Caco-2 (cell line): ENCODE measurements around a stretch of chr10.

GRCh38 chr10:126315795-126316233 is 72.5 kb downstream of the ADAM12 start:
- PRO-cap, result no peak
- RRBS, result no CpG with 5 or more reads among the region's 8 CpGs

GRCh38 chr10:126347927-126348166 is 40.4 kb downstream of the ADAM12 start:
- PRO-cap, result no peak
- RRBS, result no CpG with 5 or more reads among the region's 1 CpG

GRCh38 chr10:126386779-126387458 is 1.4 kb downstream of the ADAM12 start:
- PRO-cap, result no peak
- RRBS, result 15% methylated on average over 7 of the region's 33 CpGs

GRCh38 chr10:126561377-126561868 is 109.1 kb downstream of the C10orf90 start:
- PRO-cap, result no peak
- RRBS, result no CpG with 5 or more reads among the region's 9 CpGs

- PRO-cap, result no peak
- RRBS, result no CpG with 5 or more reads among the region's 12 CpGs
Measured at GRCh38 chr10:126670922-126671488, 512 bp upstream of the C10orf90 start.

GRCh38 chr10:126905752-126906909 is 903 bp downstream of the DOCK1 start:
- PRO-cap, result bidirectional peak, plus-strand start at chr10:126906048, minus-strand start at chr10:126906234
- RRBS, result 23% methylated on average over 38 of the region's 93 CpGs

- PRO-cap, result no peak
- RRBS, result no CpG with 5 or more reads among the region's 9 CpGs
Measured at GRCh38 chr10:127022992-127023410, 117.8 kb downstream of the DOCK1 start.

- PRO-cap, result no peak
- RRBS, result no CpG with 5 or more reads among the region's 6 CpGs
Measured at GRCh38 chr10:127145085-127145483, 51.3 kb downstream of the INSYN2A start.

GRCh38 chr10:127911411-127912027 is 4.6 kb downstream of the PTPRE start:
- PRO-cap, result no peak
- RRBS, result no CpG with 5 or more reads among the region's 11 CpGs

- PRO-cap, result no peak
- RRBS, result no CpG with 5 or more reads among the region's 10 CpGs
Measured at GRCh38 chr10:127913198-127913797, 6.4 kb downstream of the PTPRE start.

DNA sequence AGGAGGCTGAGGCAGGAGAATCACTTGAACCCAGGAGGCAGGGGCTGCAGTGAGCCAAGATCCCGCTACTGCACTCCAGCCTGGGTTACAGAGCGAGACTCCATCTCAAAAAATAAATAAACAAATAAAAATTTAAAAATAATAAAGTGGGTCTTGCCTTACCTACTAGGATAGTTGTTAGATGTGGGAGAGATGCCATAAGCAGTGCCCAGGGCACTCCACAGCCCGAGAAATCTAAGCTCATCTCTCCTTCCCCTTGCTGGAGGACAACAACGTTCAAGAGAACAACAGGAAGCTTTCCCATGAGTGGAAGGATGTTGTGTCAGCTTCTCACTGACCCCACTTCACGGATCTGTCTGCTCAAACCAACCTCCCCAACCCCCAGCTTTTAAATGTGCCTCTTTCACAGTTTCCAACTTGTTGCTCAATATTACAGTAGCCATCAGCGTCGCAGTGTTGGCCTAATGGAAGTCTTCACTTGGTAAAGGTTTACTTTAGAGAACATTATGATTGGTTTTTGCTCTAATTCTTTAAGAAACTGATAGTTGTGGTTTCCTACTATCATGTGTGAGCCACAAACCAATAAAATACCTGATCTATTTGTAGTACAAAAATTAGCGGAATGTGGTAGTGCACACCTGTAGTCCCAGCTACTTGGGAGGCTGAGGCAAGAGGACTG is 72.2 kb downstream of the PTPRE start:
- PRO-cap, result no peak
- RRBS, result no CpG with 5 or more reads among the region's 8 CpGs

- PRO-cap, result no peak
- RRBS, result no CpG with 5 or more reads among the region's 10 CpGs
Measured at GRCh38 chr10:127996593-127997508, 89.9 kb downstream of the PTPRE start.

DNA sequence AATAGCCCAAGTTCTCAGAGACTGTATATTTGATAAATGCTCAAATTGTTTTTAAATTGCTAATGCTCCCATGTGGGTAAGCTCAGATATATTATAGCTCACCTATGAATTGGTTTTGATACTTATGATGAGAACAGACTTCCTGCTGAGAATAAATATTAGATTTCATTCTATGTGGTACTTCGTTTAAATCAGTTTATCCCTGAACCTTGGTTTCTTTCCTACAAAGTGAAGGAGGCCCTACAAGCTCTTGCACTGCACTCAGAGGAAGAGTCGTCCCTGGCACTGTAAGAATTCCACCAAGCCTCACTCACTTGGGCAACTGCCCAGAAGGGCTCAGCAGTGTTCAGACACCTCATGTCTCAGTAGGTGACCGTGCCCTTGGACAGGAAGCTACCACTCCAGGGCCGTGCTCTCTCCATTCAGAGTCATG is 93.6 kb downstream of the PTPRE start:
- PRO-cap, result no peak
- RRBS, result no CpG with 5 or more reads among the region's 4 CpGs

DNA sequence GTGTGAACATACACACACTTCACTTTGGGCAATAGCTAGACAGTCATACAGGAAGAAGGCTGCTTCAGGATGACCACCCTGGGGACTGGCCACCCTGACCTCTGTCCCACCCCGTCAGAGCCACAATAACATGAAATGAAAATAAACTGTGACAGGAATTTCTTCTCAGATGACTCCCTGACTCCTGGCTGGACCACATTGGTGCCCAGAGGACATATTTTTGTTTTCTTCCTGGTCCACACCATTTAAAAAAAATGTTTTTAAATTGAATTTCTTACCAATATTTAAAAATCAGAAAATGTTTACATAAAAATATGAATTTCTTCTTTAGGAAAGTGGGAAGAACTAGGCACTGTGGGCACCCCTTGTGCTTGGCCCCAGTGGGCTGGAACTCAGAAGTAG is 81.6 kb downstream of the MKI67 start:
- PRO-cap, result no peak
- RRBS, result no CpG with 5 or more reads among the region's 1 CpG

DNA sequence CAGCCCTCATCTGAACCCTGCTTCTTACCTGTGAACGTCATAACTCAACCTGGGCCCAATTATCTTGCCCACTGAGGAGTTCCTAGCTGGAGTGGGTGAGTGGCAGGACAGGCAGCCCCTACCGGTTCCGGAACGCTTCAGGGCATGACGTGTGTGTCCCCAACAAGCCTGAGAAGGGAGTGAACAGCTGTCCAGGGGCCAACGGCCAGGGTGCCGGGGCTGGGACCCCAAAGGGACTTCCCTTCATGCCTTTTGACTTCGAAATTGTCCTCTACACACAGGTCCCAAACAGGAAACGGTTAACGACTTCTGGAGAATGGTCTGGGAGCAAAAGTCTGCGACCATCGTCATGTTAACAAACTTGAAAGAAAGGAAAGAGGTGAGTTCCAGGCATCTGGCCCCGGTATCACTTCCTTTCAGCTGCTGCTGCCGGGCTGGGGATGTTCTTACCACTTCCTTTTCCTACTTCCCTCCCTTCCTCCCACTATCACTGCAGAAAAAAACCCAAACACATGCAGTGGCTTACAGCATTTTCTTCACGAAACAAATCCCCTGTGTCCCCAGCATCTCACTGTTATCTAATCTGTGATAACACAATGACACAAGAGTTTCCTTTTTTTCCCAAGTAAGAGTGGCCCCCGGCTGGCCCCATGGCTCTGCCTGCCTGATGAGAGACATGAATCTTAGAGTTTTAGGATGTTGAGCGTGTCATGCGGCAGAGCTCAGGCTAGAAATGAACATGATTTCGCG is 63.2 kb downstream of the MKI67 start:
- PRO-cap, result no peak
- RRBS, result no CpG with 5 or more reads among the region's 20 CpGs

DNA sequence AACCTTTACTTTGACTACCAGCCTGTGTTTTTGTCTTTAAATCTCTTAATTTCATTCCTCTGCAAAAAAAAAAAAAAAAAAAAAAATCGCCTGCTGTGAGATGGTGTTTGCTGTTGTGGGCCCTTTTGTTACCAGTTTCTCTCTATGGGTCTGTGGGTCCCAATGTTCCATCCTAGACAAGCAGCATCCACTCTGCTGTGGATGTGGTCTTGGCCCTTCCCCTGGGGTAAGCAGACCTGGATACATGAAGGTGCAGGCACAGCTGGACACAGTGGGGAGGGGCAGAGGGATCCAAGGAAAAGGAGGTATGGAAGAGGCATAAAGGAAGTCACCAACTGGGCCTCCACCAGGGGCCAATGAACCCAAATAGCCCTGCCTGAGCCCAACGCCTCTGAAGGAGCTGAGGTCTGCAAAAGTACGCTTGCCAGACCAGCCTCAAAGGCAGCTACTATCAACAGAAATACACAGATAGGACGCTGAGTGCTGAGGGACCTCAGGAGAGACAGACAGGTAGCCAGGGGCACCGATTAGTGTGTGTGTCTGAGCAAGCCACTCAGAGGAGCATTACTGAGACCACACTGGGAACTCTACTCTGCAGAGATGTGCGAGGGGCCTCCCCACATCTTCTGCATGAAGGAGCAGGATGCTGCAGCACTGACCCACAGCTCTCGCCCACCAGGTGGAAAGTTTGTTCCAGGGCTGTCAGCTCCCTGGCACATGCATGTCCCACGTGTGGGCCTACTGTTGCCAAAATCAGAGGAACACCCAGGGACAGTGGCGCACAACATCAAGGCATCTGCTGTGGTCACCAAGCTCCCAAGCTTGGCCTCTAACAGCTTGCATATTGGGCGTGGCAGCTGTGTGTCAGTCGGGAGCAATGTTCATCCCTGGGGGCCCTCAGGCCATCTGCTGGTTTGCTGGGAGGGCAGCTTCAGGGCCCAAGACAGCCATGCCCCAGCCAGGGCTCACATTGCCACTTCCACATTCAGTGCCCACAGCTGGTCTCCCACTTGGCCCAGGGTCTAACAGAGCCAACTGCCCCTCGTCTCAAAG is 40.1 kb downstream of the MKI67 start:
- PRO-cap, result no peak
- RRBS, result no CpG with 5 or more reads among the region's 12 CpGs

- PRO-cap, result bidirectional peak, plus-strand start at chr10:128150283, minus-strand start at chr10:128150075
- RRBS, result no CpG with 5 or more reads among the region's 74 CpGs
Measured at GRCh38 chr10:128149899-128150519, 23.8 kb upstream of the MKI67 start.

DNA sequence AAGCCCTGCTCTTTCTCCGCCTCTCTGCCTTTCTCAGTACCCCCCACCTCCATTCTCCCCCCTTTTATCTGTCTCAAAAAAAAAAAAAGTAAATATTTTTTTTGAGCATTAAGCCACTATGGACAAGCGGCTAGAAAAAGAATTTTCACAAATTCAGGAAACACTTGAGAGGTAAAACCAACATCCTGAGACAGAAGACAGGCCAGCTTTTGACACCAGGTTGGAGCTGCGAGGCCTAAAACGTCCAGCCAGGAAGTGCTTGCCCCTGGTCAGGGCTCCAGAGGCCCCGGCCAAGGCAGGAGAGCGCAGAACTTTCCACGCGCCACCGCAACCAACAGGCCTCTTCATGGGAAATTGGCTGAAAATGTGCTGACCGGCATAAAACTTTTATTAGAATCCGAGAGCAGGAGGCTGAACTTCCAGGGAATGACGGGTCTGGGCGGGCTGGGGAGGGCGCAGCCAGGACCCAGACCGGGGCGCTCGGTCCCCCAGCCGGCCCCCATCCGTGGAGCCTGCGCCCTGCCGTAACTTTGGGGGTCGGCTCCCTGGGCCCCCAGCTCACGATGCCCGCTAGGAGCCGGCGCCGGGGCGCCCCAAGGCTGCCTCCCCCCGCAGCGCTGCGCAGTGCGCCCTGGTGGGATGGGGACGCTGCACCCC is 413.9 kb upstream of the MKI67 start:
- PRO-cap, result no peak
- RRBS, result 89% methylated on average over 17 of the region's 33 CpGs

DNA sequence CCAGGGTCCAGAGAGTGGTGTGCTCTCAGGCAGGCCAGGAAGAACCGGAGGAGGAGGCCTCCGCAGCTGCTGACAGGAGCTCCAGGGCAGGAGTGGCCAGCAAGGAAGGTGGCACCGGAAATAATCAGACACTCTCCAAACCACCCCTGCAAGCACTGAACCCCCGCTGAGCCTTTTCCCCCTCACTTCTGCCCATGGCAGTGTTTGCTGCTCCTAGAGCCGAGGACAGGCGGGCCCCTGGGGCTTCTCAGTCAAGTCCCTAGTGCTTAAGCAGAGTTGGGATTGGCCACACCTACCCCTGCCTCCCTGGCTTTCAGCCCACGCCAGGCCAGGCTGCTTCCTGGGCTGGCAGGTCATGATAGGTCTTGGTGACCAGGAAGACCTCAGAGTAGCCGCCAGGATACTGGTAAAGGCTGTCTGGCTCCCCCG is 242.8 kb downstream of the MGMT start:
- PRO-cap, result no peak
- RRBS, result 97% methylated on average over 3 of the region's 9 CpGs

- PRO-cap, result no peak
- RRBS, result no CpG with 5 or more reads among the region's 11 CpGs
Measured at GRCh38 chr10:129946353-129946771, 17.7 kb downstream of the EBF3 start.